ENCODE results near the genes EIF4ENIF1 and SLC5A4.

DNA sequence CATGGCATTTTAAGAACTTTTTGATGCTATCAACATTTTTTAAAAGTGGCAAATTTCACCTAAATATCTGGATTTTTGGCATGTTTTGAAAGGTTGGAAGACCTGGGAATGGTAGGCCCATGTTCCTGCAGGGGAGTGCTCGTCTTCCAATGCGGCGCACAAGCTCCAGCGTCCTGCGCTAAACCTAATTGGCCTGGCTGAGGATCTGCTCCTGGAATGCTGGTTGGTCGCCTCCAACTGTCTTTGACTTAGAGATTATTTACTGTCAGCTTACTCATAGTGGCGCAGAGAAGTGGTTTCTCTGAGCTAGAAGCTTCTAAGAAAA, 641 bp upstream of the LIMK2 start:
- RRBS = no CpG with 5 or more reads among the region's 7 CpGs

- RRBS = no CpG with 5 or more reads among the region's 4 CpGs
Observed at GRCh38 chr22:31218470-31219210, 6.5 kb downstream of the LIMK2 start.

DNA sequence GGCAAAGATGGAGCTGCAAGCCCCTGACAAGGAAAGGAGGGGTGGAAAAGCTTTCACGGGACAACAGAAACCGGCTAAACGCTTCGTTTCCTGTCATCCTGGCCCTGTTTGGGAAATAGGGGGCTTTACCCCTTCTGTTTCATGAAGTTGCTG, 315 bp downstream of the PIK3IP1 start:
- RRBS = no CpG with 5 or more reads among the region's 4 CpGs

GRCh38 chr22:31326530-31327212, 19.5 kb downstream of the PATZ1 start:
- RRBS = no CpG with 5 or more reads among the region's 9 CpGs

DNA sequence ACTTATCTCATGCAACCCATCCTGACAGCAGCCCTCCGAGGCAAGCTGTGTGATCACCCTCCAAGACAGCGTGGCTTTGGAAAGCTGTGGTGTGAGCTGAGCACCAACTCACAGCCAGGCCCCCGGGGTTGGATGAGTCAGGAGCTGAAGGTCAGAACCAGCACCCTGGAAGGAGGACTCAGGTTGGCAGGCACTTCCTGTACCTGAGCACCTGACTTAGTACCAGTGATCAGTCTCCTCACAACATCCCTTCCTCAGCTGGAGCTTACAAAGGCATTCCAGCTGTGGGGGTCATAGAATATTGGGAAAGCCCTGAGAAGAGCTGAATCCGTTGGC, 8.9 kb downstream of the PATZ1 start:
- RRBS = no CpG with 5 or more reads among the region's 4 CpGs

- RRBS = 2% methylated on average over 60 of the region's 118 CpGs
Observed at GRCh38 chr22:31488957-31490037, at the start of gene EIF4ENIF1. Gene EIF4ENIF1, minus strand, starts transcription at chr22:31489842.

- RRBS = 95% methylated on average over 4 of the region's 29 CpGs
Observed at GRCh38 chr22:31617547-31618836, 44.0 kb downstream of the PISD start.

DNA sequence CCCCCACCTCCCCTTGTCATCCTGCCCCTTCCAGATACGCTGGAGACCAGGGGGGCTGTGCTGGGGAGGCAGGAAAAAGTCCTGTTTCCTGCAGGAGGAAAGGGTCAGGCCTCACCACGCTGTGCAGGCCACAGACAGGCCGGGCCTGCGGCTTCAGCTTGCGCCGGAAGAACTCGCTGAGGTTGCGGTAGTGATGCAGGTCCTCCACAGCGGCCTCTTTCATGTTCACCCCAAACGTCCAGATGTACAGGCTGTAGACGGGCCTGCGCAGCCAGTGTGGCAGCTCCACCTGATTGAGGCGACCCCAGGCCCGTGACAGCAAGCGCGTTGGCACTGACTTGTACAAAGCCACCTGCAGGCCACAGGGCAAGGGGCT, 40.5 kb downstream of the PISD start:
- RRBS = no CpG with 5 or more reads among the region's 16 CpGs

DNA sequence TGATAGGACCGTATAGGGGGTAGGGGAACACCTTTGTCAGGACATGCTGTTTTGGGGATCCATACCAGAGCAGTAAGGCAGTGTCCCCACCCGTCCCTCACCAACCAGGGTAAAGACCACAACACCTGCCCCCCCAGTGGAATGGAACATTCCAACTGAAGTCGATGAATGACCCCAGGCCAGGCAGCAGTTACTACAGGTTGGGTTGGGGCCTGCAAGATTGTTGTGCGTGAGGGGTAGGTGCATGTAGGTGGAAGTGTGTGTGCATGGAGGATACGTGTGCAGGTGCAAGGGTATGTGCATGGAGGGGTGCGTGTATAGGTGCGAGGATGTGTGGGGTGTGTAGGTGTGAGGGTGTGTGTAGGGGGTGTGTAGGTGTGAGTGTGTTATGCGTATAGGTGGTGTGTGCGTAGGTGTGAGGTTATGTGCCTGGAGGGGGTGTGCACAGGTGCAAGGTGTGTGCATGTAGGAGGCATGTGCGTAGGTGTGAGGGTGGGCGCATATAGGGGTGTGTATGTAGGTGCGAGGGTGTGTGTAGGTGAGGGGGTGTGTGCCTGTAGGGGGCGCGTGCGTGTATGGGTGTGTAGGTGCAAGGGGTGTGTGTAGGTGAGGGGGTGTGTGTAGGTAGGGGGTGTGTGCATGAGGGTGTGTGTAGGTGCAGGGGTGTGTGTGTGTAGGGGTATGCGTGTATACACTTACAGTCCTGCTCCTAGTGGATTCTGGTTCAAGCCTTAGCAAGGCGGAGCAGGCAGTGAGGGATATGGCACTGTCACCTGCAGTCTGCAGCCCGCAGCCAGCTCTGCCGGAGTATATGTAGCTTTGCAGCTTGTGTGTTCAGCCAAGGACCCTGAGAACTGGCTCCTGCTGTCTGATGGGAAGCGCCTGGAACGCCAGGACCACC, 32.8 kb downstream of the PISD start:
- RRBS = no CpG with 5 or more reads among the region's 21 CpGs

DNA sequence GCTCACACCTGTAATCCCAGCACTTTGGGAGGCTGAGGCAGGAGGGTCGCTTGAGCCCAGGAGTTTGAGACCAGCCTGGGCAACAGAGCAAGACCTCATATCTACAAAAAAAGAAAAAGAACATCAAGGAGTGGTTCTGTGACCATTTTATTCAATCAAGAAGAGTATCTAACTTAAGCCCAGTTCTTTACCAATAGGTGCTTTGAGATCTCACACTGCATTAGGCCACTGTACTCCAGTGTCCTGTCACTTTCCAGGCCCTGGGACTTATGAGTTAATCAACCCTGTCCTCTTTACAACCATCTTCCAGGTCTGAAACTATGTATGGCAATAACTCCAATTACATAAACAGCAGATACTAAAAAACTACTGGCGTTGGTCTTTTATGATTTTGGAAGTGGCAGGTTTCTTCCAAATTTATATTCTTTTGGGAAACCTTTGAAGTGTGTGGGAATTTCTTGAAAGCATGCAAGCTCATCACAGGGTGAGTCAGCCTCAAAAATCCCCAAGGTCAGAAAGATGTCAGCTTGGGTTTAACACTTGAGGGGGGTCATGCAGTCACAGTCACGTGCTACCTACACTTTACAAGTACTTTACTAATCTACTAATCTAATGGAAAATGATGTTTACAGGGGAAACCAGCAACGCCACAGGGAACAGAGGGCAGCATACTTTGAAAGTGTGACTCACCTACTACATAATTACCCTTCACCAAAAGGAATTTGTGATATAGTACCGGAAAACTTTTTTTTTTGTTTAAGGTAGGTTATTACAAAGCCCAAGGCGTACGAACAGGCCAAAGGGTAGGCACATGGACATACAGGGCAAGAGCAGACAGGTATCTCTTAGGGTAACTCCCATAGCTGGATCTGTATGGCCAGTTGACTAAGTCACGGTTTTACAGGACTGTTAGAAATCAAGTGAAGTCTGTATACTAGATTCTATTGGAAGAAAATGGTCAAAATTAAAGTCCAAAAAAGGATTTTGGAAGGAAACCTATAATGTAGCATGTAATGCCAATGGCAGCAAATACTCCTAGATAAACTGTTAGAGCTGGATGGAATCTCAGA, 15.6 kb downstream of the PISD start:
- RRBS = no CpG with 5 or more reads among the region's 8 CpGs

- RRBS = no CpG with 5 or more reads among the region's 4 CpGs
Observed at GRCh38 chr22:31647475-31647944, 14.5 kb downstream of the PISD start.

DNA sequence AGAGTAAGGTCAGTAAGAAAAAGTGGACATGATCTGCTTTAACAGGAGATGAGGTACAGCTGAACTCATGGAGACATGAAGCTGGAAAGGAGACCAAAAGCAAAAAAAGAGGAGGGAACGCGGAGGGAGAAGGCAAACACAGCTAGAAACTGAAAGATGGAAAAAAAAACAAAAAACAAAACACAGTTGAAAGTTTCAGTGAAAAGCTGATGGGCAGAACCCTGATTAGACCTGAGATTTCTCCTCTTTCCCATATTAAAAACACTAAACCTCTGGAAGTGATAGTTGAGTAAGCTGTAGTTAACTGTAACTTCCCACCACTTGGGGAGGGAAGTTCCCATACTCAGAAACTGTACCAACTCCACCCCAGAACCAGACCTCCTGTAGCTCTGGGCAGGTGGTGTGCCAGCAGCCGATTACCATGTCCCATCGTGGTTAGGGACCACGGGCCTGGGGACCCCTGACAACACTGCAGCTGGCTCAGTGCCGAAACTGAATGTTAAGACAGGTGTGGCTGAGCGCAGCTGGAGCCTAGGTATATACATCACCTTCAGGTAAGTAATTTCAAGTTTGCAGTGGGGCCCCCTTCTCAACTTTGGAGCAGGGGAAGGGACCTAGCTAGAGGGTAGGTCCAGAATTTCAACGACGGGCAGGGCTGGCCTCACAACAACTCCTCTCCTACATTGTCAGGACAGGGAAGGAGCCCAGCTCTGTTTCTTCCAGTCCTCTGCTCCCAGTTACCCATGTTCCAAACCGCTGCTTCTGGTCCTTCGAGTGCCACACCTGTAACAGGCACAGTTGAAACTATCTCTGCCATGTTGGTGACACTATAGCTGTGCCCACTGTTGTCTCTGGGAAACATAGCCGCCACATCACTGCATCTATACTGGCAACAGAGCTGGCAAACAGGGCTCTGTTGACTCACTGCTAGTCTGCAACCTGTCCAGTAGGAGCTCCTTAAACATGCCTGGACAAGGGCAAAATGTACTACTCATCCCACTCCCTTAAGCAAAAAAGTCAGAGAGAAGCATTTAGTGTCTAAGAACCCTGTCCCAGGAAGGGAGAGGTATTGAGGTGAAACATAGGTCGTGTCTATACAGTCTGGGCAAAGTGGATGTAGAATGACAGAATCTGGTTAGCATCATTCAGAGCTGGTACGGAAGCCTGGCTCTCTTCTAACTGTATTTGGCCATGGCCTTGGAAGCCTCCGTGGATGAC, 20.8 kb upstream of the PISD start:
- RRBS = no CpG with 5 or more reads among the region's 15 CpGs

- RRBS = no CpG with 5 or more reads among the region's 6 CpGs
Observed at GRCh38 chr22:31911741-31912194, 32.6 kb upstream of the YWHAH start.

DNA sequence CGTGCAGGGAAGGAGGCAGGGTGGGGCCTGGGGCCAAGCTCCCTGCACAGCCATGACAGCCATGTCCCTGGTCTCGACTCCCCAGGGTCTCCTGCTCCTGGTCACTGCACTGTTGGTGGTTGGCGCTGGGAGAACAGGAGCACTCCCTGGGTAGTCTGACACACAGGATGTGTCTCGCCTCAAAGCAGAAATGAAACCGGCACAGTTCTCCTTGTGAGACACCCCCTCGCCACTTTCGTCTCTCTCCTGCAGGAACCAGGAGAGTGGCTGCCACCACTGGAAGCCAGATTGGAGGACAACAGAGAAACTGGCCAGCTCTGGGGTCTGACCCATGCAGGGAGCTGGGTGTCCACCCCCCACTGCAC, 27.1 kb upstream of the YWHAH start:
- RRBS = no CpG with 5 or more reads among the region's 7 CpGs

GRCh38 chr22:31946067-31946787, 1.9 kb downstream of the YWHAH start:
- RRBS = no CpG with 5 or more reads among the region's 9 CpGs

DNA sequence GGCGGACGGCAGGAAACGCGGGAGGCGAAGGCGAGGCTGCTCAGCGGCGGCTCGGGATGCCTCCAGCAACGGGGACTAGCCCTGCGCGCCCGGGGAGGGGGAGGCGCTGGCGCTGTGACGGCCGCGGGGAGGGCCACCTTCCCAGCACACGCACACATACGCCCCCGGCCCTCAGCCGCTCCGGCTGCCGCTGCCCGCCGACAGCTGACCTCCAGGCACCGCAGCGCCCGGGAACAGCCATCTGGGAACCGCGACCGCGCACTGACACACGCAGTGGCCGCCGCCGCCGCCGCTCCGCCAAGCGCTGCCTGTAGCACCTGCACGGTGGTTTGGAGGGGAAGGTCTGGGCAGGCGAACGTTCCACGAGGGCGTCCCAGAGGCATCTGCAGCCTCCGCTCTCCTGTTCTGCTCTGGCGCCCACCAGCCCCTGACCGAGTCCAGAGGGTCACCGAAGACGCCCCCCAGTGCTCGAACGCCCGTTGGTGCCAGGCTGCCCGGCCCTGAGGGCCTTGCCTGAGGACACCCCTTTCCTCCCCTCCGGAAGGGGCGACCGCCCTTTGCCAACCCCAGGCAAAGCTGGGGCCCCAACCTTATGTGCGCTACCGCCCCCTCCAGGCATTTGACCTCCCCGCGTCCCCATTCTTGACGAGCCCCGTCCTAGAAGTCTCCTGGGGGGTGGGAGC, 16.9 kb upstream of the C22orf42 start:
- RRBS = 95% methylated on average over 11 of the region's 64 CpGs

GRCh38 chr22:32205663-32206008, 763 bp upstream of the RFPL2 start:
- RRBS = 22% methylated on average over 4 of the region's 11 CpGs

DNA sequence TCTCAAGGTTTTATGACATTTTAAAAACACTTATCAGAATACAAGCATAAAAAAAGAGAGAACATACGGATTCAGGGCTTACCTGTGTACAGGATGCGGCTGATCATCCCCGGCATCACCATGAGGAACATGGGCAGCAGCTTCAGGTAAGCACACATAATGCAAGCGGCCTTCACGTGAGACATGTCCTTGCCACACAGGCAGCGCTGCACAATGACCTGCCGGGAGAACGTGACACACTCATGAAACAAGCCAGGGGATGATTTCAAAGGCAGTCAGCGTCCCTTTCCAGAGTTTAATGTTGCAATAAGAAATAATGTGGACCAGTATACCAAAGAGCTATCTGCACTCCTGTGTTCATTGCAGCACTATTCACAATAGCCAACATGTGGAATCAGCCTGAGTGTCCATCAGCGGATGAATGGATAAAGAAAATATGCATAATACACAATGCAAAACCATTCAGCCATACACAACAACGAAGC, 22.3 kb downstream of the SLC5A4 start:
- RRBS = no CpG with 5 or more reads among the region's 11 CpGs

- RRBS = no CpG with 5 or more reads among the region's 4 CpGs
Observed at GRCh38 chr22:32255145-32255446, at the start of gene SLC5A4. Gene SLC5A4, minus strand, starts transcription at chr22:32255347.

DNA sequence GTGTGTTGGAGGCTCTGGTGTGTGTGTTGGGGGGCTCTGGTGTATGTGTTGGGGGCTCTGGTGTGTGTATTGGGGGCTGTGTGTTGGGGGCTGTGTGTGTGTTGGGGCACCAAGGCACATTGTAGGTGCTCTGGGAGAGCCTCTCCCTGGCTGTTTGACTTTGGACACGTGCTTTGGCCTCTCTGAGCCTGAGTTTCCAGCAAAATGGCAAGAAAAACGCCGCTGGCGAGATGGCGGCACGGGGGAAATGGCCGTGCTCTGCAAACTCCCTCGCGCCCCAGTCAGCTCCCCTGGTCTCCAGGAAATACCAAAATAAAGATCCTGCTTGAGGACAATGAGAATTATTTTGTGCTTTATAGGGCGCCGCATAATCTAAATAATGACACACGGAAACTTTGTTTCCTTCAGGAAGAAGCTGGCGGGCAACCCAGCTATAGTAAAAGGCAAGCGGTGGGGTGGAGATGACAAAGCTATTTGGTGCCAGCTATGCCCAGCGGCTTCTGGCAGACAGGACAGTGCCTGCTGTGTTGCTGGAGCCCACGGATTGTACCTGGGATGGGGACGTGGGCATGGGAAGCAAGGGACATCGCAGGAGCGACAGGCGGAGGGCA, 26.4 kb upstream of the RFPL3 start:
- RRBS = no CpG with 5 or more reads among the region's 20 CpGs

Data from HCT116 (cell line).